Temporal lobe (tissue), 2 donors: ENCODE data around the gene COL1A1.

DNA sequence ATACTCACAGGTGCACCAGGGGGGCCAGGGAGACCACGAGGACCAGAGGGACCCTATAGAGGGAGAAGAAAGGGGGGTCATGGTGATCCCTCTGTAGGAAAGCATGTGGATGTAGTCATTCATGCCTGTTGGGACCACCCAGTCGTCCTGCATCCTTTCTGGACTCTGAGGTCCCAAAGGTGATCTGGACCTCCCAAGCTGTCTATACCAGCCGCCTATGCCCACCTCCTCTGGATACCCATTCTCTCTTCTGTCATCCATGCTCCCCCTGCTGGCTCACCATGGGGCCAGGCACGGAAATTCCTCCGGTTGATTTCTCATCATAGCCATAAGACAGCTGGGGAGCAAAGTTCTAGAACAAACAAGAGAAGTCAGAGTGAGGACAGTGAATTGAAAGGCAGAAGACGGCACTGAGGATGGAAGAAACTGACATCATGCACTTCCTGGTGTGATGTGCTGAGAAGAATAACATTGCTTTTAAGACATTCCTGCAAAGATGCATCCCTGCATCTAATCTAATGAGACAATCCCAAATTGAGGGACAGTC, 3.2 kb downstream of the COL1A1 start:
- RAMPAGE, long total RNA: no peak

DNA sequence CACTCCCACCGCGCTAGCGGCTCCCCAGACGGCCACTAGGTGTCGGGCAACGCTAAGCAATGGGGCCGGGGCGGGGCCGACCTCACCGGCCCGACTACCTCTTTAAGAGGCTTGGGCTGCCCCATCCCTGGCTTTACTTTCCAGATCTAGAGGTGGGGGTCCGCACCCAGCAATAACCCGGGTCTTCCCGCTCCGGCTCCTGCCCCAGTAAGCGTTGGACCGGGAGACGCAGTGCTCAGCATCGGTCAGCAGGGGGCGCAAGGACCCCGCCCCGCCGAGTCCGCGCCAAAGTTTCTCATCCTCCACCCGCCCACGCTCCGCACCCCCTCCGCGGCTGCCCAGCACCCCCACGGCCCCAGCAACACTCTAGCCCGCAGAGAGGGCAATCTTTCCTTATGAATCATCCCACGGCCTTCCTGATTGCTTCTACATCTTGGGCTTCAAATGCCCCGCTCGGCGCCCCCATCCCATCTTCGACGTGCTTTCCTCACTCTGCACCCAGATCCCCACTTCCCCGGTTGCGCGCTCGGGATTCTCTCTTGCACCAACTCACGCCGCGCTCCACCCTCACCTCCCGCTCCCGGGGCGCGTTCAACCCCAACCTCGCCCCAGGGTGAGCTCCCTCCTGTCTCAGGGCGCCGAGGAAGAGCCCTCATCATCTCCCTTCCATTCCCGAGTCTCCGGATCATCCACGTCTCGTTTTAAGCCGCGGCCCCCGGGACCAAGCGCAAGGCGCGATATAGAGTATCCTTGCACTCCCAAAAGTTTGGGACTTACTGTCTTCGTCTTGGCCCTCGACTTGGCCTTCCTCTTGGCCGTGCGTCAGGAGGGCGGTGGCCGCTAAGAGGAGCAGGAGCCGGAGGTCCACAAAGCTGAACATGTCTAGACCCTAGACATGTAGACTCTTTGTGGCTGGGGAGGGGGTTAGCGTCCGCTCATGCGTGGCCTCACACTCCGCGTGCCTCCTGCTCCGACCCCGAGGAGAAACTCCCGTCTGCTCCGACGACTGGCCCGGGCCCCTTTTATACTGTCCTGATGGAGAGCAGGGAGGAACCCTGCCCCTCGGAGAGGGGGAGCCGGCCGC, at the start of gene COL1A1:
Gene COL1A1 (minus strand): TSS at position 998 of the 1,084 bp plus-strand sequence.
- RAMPAGE, long total RNA: start-site peak on the minus strand centred at position 998 of the sequence, 9 bp wide, 13,001 and 465 reads in 2 replicates

DNA sequence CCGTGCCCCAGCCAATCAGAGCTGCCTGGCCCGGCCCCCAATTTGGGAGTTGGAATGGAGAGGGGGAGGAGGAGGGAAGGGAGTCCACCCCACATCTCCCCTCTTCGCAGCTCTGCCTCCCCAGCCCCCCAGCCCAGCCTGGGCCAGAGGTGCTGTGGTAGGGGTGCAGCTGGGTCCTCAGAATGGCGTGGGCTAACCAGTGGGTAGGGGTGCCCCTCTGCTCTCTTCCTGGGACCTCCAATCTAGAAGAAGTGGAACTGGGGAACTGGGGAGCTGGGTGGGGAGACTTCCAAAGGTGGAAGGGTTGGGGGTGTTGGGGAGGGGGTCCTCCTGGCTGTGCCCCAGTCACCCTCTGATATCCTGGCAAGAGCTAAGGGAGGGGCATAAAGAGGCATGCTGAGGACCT, 290 bp upstream of the COL1A1 start:
- RAMPAGE, long total RNA: no peak

GRCh38 chr17:50206873-50207281, 5.4 kb upstream of the COL1A1 start:
- RAMPAGE, long total RNA: no peak

- RAMPAGE, long total RNA: no peak
Measured at GRCh38 chr17:50278644-50279598, 4.7 kb downstream of the TMEM92 start.

GRCh38 chr17:50382563-50383329, 9.7 kb downstream of the EME1 start:
- RAMPAGE, long total RNA: no peak

DNA sequence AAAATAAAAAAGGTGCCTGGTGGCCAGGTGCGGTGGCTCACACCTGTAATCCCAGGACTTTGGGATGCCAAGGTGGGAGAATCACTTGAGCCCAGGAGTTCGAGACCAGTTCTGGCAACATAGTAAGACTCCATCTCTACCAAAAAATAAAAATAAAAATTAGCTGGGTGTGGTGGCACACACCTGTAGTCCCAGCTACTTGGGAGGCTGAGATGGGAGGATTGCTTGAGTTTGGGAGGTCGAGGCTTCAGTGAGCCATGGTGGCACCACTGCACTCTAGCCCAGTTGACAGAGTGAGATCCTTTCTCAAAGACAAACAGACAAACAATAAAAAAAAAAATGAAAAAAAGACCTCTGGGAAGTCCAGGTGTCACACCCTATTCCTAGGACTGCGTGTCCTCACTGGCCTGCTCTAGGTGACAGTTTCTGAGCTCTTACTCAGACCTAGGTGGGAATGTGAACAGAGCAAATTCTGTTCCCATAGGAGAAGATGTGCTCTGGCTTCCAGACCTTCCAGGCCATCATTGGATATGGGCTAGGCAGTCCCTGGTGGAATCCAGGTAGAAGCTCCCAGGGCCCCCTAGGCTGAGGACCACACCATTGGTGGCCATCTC, 11.8 kb downstream of the CHAD start:
- RAMPAGE, long total RNA: no peak

DNA sequence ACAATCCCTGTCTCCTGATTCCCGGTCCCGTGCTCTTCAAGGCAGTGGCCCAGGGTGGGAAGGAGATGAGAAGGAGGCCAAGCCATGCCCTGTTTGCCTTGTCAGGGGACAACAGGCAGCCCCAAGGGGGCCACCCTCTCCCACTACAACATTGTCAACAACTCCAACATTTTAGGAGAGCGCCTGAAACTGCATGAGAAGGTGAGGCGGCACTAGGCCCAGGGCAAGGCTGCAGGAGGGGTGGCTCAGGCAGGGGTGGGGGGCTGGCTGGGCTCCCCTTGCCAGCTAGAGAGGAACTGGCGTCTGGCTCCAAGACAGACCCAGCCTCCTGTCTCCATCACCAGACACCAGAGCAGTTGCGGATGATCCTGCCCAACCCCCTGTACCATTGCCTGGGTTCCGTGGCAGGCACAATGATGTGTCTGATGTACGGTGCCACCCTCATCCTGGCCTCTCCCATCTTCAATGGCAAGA, 5.6 kb downstream of the CHAD start:
- RAMPAGE, long total RNA: no peak

- RAMPAGE, long total RNA: no peak
Measured at GRCh38 chr17:50483068-50483725, 4.5 kb downstream of the RSAD1 start.

GRCh38 chr17:50561921-50562691, 1.6 kb downstream of the CACNA1G start:
- RAMPAGE, long total RNA: no peak

DNA sequence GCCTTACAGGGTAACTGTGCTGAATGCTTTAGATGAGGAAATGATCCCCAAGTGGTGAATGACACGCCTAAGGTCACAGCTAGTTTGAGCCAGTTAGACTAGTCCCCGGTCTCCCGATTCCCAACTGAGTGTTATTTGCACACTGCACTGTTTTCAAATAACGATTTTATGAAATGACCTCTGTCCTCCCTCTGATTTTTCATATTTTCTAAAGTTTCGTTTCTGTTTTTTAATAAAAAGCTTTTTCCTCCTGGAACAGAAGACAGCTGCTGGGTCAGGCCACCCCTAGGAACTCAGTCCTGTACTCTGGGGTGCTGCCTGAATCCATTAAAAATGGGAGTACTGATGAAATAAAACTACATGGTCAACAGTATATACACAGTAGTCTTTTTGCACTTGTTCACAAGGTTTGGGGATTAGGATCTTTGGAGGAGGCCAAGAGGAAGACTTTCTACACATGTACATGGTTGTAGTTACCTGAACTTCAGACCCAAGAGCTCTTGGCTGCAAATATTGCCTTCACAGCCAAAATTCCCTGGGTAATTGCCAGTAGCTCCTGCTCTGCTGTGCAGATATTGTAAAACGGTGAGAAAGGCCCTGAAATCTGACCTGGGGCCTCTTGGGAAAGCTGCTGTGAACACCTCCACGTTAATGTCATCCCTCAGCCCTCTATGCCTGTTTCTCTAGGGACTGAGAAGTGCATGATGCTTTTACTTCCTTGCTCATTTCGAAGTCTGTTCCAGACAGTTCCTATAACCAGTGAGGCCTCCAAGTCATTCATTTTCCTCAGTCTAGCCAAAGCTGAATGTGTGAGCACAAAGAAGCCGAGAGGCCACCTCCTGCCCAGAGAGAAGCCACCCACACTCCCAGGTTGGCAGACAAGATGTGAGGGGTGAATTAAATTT, 16.1 kb downstream of the ANKRD40 start:
- RAMPAGE, long total RNA: no peak

DNA sequence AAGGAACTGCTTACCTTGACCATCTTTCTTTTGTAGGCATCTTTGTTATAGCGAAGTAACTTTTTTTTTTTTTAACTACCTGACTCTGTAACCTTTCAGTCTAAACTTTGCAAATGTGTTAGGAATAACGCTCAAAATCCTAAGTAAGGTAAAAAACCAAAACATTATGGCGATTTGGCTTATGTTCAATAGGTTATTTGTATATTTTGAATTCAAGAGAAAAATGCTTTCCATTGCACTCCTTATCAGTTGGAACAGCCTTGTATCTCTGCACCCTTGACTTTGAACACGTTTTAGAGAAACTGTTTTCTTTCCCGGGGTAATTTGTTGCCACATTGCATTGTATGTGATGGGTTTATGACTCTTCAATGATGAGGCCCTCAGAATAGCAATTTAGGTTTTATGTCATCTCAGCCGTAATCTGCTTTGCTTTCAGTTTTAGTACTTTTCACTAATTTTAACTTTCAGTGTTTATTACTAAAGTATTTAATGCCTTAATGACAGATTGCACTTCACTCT, 1.7 kb downstream of the LUC7L3 start:
- RAMPAGE, long total RNA: no peak

GRCh38 chr17:50765462-50766077, 1.7 kb downstream of the ANKRD40CL start:
- RAMPAGE, long total RNA: no peak

DNA sequence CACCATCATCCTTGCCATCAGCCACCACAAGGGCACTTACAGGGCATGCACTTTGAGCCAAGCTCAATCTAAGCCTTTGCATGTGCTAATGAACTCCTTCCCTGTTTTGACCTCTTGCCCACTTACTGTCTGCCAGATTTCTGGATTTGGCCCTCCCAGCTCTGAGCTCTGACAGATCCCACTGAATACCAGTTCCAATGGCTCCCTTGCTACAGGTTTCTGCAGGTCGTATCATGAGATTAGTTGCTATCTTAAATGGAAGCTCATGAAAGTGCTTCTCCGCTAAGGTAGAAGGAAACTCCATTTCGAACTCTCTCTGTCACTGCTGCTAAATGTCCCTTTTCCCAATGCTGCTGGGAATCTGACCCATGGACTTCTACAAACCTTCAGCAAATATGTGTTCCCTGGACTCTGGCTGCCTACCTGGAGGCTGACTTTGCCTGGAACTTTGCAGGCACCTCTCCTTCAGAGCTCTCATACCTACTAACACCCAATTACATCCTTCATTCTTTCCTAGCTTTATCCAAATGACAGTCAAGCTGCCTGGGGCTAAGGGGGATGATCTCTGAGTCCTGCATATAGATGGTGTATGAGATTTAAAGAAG, 23.5 kb upstream of the TOB1 start:
- RAMPAGE, long total RNA: no peak

GRCh38 chr17:50913891-50914379, 47.8 kb upstream of the TOB1 start:
- RAMPAGE, long total RNA: no peak

DNA sequence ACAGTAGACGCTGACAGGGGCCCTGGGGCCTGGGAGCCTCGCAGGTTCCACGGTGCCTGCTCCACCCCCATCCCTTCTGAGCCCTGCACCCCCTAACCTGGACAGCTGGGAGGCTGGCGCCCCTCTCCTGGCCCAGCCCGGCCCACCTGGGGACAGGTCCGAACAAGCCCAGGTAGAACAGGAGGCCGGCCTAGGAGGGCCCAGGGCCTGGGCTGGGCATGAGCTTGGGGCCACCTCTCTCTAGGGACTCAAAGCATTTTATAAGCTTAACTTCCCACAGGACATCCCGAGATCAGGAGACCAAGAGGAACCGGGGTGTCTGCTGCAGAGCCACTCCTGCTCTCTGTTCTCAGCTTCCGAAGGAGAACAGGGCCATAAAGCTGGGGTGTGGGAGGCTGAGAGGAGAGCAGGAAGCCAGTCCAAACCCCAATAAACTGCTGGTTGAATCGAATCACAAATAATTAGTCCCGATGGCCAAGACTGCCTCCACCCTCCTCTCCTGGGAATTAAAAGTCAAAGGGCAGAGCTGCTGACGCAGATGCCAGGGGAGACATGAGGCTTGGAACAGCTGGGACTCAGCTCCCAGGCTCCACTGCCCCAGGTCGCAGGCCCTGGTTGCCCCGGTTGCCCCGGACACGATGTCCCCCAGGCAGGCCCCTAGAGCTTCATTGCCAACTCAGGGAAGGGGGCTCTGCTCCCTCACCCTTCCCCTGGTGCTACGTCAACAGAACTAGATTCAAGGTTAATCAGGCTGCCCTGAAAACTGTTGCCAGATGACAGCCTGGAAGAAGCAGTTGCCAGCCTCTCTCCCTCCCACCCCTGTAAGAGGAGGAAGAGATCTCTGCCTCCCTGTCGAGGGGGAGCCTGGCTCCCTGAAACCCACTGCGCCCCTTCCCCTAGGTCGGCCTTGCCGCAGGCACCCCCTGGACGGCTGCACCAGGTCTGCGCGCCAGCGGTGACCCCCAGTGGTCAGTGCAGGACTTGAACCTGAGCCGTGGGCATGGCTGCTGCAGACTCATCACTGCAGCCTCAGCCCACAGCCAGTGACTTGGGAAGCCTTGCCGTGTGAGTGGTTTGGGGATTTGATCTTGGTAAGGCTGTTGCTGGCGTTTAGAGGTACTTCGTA, 83.8 kb upstream of the TOB1 start:
- RAMPAGE, long total RNA: no peak

GRCh38 chr17:50996347-50996870, 124.3 kb downstream of the SPAG9 start:
- RAMPAGE, long total RNA: no peak

DNA sequence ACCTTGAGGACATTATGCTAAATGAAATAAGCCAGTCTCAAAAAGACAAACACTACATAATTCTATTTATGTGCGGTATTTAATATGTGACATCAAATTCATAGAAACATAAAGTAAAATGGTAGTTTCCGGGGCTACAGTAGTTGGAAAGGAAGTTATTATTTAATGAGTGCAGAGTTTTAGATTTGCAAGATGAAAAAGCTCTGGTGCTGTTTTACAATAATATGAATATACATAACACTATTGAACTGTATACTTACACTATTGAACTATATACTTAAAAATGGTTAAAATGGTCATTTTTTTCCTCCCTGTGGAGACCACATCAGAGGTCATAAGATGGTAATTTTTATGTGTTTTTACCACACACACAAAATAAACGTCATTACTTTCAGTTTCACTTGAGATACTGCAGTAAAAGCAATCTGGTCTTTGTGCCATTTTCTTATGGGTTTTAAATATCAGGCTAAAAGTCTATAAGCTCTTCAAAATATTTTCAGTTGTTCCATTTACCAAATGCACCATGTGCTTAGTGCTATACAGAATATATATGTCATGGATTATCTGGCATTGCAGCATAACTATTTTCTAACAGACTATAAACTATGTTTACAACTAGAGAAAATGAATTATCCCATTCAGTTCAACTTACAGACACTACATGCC, 90.9 kb downstream of the SPAG9 start:
- RAMPAGE, long total RNA: no peak

DNA sequence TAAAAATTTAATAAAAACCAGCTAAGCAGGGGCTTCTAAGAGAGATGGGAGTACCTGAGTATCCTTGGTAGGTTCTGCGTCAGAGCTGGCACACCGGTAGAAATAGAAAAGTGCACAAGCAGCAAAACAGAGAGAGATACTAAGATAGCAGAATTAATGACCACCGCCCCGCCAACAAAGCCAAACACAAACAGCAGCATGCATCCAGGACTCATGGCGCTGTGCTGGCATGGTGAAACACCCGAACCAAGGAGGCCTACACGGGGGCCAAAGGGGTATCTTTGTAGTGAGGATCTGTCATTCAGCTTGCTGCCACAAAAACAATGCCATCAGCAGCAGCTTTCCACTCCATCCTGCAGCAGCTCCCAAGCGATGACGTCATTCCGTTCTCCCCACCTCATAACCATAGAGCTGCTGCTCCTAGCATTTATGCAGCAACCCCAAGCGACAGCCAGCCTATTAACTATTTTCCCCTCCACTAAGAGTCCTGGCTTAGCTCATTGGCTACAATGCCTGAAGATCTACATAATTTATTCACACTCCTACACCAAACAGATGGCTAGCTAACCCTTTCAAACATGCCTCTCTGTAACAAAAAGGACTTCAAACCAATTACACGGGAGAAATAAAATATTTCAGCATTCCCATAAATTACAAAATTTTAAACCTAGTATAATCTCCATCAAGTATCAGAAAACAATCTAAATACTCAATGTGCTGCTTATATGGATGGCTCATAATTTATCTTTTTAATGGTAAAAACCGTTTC, 74.0 kb downstream of the SPAG9 start:
- RAMPAGE, long total RNA: no peak

- RAMPAGE, long total RNA: no peak
Measured at GRCh38 chr17:51080419-51080768, 40.3 kb downstream of the SPAG9 start.